Foreskin keratinocyte (primary cell): Measurements from ENCODE around the genes ZNF595 and SLC49A3.

DNA sequence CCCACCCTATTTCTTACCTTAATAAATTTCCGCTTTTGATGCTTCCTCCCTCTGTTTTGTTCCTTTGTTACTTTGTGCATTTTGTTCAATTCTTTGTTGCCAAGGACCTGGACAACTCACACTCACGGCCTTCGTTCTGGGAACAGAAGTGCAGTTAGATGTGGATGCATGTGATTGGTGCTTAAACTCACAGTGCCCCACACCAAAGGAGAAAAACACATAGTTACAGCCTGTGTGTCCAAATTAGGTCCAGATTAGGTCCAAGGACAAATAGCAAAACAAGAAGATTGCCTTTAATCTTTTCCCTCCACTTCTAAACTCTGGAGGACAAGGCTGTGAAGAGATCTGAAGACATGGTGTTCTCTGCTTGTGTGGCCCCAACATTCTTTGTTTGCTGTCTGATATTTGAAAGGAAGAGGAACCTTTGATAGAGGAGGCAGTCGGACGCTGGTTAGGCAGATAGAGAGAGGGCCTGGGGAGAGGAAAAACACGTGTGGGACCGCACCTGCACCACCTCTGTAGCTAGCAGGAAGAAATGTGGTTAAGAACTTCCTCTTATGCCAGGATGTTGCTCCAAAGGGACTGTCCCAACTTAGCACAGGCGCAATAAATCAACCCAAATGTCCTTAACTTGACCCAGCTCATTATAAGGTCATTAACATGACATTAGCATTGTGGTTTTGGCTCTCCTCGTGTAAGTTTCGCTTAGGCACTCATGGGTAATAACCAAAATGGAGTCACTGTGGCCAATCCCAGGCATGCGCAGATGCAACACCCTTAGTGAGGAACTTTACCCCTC lies 1.6 kb upstream of the ZNF595 start:
- RAMPAGE, total RNA: no peak

GRCh38 chr4:53228-53624 lies at the start of gene ZNF595:
TSS of gene ZNF595 (plus strand) at chr4:53321.
- RAMPAGE, total RNA: no peak

DNA sequence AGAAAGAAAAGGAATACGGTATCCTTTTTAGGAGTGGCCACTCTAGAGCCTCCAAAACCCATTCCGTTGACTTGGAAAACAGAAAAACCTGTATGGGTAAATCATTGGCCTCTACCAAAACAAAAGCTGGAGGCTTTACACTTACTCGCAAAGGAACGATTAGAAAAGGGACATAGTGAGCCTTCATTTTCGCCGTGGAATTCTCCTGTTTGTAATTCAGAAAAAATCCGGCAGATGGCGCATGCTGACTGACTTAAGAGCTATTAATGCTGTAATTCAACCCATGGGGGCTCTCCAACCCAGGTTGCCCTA lies 60.9 kb downstream of the ZNF732 start:
- RAMPAGE, total RNA: no peak

- RAMPAGE, total RNA: no peak
Measured at GRCh38 chr4:474213-474488, 24.8 kb downstream of the ZNF721 start.

DNA sequence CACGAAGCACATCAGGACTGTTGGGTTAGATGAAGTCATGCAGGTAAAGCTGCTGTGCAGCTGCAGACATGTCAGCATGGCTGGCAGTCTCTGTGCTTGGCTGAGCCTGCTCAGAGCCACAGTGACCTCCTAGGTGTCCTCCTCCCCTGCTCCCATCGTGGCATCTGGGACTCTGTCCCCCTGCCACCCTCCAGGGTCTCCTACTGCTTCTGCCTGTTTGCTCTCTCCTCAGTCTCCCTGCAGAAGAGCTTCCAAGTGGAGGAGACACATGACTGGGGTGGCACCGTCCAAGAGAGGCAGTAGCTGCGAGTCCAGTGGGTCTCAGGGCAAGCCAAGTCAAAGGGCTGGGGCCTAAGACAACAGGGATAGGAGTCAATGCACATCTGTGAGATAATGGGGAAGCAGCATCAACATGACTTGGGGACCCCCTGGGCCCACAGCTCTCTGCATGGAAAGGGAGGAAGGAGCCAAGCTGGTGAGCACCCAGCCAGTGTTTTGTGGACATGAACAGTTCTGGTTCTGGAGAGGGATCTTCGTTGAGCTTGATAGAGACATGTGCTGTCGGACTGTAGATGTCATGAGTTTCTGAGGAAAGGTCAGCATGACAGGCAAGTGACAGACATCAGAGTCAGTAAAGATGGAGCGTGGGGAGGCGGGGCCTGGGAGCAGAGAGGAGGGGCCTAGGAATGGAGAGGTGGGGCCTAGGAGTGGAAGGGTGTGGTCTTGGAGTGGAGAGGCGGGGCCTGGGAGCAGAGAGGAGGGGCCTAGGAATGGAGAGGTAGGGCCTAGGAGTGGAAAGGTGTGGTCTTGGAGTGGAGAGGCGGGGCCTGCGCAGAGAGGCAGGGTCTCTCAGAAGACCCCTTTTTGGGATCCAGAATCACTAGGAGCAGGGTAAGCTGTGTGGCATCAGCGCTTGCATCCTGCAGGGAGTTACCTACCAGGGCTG lies 33.5 kb downstream of the PIGG start:
- RAMPAGE, total RNA: no peak

DNA sequence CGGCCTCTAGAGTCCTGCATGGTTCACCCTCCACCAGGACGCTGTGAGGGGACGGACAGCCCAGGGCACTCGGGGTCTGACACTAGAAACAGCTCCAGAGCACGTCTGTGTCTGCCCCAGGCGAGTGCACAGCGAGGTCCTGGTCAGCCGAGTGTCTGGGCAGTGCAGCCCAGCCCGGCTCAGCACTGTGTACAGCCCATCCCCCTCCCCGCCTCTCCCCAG lies 8.1 kb downstream of the ATP5ME start:
- RAMPAGE, total RNA: no peak

DNA sequence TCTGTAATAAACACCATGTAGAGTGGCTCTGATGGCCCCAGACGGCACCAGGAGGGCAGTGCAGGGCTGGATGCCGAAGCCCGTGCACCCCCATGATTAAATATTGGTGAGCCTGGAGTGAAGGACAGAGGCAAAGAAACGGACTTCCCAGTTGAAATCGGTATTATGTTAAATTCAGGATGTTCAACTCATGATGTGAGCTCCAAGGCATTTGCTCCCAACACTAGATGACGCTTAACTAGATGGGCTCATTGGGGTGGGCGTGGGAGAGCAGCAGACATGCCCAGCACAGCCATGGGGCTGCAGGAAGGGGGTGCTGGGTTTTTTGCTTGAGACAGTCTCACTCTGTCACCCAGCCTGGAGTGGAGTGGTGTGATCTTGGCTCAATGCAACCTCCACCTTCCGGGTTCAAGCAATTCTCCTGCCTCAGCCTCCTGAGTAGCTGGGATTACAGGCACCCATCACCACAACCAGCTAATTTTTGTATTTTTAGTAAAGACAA lies 3.1 kb downstream of the ATP5ME start:
- RAMPAGE, total RNA: no peak

DNA sequence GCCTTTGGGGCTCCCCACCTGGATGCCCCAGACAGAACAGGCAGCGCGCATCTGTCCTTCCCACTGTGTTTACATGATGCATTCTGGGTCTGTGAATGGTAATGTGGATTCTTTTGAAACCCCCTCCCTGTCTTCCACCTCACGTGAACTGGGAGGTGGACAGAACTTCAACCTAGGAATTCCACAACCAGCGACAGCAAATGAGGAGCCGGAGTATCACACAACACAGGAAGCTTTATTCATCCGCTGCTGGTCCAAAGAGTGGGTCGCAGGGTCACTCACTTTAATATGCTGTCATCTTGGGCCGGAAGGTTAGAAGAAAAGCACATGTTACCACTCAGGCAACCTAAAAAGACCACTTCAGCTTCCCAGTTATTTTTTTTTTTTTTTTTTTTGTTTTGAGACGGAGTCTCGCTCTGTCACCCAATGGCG lies 1.8 kb downstream of the ATP5ME start:
- RAMPAGE, total RNA: no peak

GRCh38 chr4:673188-674023 lies 670 bp downstream of the ATP5ME start:
- RAMPAGE, total RNA: no peak

DNA sequence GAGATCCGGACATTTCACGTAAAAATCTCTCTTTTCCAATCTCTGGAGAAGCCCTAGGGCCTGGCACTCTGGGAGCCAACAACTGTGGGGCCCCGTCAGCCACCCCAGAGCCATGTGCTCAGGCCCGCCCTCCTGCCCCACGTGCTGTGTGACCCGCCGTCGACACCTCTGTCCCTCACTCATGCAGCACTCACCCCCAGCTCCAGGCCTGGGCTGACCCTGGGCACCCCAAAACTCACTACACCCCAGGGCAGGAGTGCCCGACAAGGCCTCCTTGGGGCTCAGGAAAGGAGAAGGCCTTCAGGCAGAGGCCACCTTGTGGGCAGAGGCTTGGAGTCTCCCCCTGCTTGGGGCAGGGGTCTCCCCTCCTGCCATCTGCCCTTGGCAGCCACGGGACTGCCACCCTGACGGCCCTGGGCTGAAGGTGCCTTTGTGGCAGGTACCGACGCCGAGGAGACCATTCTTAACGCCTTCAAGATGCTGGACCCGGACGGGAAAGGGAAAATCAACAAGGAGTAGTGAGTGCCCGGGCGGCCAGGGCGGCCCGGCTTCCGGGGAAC lies 5.8 kb downstream of the MYL5 start:
- RAMPAGE, total RNA: no peak

- RAMPAGE, total RNA: no peak
Measured at GRCh38 chr4:688846-689756, at the start of gene SLC49A3. TSS of gene SLC49A3 (minus strand) at chr4:689151.

- RAMPAGE, total RNA: no peak
Measured at GRCh38 chr4:726576-727399, 21.2 kb downstream of the PCGF3 start.

GRCh38 chr4:753977-754921 lies 48.6 kb downstream of the PCGF3 start:
- RAMPAGE, total RNA: no peak

- RAMPAGE, total RNA: no peak
Measured at GRCh38 chr4:783093-783563, 42.8 kb downstream of the CPLX1 start.

- RAMPAGE, total RNA: no peak
Measured at GRCh38 chr4:818856-819300, 7.1 kb downstream of the CPLX1 start.

GRCh38 chr4:978976-979708 lies 5.8 kb upstream of the DGKQ start:
- RAMPAGE, total RNA: no peak

GRCh38 chr4:1176968-1178050 lies 4.9 kb upstream of the SPON2 start:
- RAMPAGE, total RNA: no peak

GRCh38 chr4:1178918-1179575 lies 6.7 kb upstream of the SPON2 start:
- RAMPAGE, total RNA: no peak

DNA sequence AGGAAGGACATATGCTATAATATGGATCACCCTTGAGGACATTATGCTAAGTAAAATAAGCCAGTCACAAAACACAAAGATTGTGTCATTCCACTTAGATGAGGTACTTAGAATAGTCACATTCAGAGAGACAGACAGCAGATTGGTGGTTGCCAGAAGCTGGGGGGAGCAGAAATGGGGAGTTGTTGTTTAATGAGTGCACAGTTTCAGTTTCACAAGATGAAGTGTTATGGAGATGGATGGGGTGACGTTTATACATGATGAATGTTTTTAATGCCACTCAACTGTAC lies 14.8 kb upstream of the SPON2 start:
- RAMPAGE, total RNA: no peak

- RAMPAGE, total RNA: no peak
Measured at GRCh38 chr4:1209051-1209513, 36.7 kb upstream of the SPON2 start.